ENCODE data around the genes ALOX5AP and ZAR1L.

GRCh38 chr13:30618680-30619178, 1.0 kb downstream of the USPL1 start:
- RRBS: no CpG with 5 or more reads among the region's 3 CpGs

GRCh38 chr13:30668292-30668802, 50.6 kb downstream of the USPL1 start:
- RRBS: no CpG with 5 or more reads among the region's 7 CpGs

GRCh38 chr13:30697572-30698014, 37.8 kb upstream of the ALOX5AP start:
- RRBS: no CpG with 5 or more reads among the region's 8 CpGs

- RRBS: no CpG with 5 or more reads among the region's 6 CpGs
Observed at GRCh38 chr13:30735209-30735830, at the start of gene ALOX5AP. ALOX5AP (plus strand) TSS chr13:30735543.

GRCh38 chr13:30745932-30746316, 10.6 kb downstream of the ALOX5AP start:
- RRBS: no CpG with 5 or more reads among the region's 7 CpGs

DNA sequence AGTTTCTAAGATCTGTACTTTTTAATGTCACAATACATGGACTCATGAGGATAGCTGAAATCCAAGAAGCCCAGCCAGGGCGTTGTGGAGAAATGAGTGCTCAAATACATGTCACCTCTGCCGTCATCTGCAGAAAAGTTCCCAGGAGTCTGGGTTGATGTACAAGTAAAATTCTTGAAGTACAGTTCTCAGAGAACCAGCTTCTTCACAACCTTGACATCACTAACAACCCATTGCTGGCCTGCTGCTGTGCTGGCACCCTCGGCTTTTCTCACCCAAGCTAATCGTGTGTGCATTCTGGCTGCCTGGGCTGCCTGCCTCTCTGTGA, 50.7 kb upstream of the MEDAG start:
- RRBS: no CpG with 5 or more reads among the region's 4 CpGs

- RRBS: no CpG with 5 or more reads among the region's 33 CpGs
Observed at GRCh38 chr13:30862595-30863752, 43.1 kb upstream of the MEDAG start.

GRCh38 chr13:30868756-30869220, 37.3 kb upstream of the MEDAG start:
- RRBS: no CpG with 5 or more reads among the region's 2 CpGs

GRCh38 chr13:31200657-31201016, 862 bp downstream of the B3GLCT start:
- RRBS: 1% methylated on average over 13 of the region's 32 CpGs

GRCh38 chr13:31372253-31372607, 172.5 kb downstream of the B3GLCT start:
- RRBS: no CpG with 5 or more reads among the region's 3 CpGs

DNA sequence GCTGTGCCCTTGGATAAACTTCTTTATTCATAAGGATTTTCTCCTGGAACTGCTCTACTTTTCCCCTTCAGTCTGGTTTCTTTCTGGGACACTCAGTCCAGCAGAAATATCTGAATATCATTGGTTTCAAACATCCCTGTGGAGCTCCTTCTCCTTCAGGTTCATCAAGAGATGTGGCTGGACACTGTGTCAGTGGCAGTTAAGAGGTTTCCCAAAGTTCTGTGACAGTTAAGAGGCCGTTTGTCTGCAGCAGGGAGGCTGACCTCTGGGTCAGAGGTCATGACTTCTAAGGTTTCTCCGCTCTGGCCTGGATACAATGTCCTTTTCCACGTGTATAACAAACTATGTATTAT, 174.8 kb downstream of the B3GLCT start:
- RRBS: no CpG with 5 or more reads among the region's 3 CpGs

DNA sequence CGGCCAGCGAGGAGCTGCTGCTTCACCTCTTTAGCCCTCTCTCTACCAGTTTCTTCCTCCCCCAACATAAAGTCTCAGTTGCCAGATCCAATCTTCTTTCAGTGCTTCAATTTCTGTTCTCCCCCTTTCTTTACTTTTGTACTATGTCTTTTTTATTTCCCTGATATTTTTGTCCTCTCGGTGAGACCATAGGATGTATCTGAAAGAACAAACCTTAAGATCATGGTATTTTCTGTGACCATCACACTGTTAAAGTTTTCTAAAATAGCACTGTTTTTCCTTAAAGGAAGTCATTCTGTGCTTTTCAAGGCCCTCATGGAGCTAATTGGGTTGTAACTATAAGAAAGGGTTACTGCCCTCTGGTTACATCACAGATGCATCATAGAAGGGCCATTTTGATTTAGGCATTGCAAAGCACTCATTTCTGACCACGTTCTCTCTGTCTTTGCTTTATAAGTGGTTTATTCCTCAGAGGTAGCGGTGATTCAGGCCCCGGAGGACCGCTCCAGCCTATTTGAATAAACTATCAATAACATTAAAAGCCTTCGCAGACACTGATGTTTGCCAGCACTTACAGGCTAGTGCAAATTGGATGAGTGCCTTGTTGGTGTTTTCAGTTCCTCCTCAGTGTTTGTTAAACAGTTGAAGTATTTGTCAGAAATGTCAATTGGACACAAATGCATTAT, 120.0 kb downstream of the RXFP2 start:
- RRBS: no CpG with 5 or more reads among the region's 8 CpGs

GRCh38 chr13:31896278-31896733, 135.3 kb upstream of the FRY start:
- RRBS: no CpG with 5 or more reads among the region's 2 CpGs

- RRBS: no CpG with 5 or more reads among the region's 2 CpGs
Observed at GRCh38 chr13:31983580-31984084, 47.9 kb upstream of the FRY start.

- RRBS: no CpG with 5 or more reads among the region's 5 CpGs
Observed at GRCh38 chr13:32206031-32206775, 109.0 kb downstream of the ZAR1L start.

DNA sequence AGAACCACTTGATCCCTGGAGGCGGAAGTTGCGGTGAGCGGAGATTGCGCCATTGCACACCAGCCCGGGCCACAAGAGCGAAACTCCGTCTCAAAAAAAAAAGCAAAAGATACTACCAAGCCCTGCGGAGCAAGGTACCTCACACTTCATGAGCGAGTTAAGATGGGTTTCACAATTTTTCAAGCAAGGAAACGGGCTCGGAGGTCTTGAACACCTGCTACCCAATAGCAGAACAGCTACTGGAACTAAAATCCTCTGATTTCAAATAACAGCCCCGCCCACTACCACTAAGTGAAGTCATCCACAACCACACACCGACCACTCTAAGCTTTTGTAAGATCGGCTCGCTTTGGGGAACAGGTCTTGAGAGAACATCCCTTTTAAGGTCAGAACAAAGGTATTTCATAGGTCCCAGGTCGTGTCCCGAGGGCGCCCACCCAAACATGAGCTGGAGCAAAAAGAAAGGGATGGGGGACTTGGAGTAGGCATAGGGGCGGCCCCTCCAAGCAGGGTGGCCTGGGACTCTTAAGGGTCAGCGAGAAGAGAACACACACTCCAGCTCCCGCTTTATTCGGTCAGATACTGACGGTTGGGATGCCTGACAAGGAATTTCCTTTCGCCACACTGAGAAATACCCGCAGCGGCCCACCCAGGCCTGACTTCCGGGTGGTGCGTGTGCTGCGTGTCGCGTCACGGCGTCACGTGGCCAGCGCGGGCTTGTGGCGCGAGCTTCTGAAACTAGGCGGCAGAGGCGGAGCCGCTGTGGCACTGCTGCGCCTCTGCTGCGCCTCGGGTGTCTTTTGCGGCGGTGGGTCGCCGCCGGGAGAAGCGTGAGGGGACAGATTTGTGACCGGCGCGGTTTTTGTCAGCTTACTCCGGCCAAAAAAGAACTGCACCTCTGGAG, at the start of gene ZAR1L:
TSS of gene ZAR1L (minus strand) at position 603 of the 904 bp plus-strand sequence.
- RRBS: no CpG with 5 or more reads among the region's 54 CpGs

- RRBS: no CpG with 5 or more reads among the region's 1 CpG
Observed at GRCh38 chr13:32629990-32630289, 43.7 kb downstream of the PDS5B start.

GRCh38 chr13:32764330-32764986, 178.2 kb downstream of the PDS5B start:
- RRBS: no CpG with 5 or more reads among the region's 3 CpGs

GRCh38 chr13:32780429-32780693, 194.1 kb downstream of the PDS5B start:
- RRBS: no CpG with 5 or more reads among the region's 3 CpGs

- RRBS: no CpG with 5 or more reads among the region's 4 CpGs
Observed at GRCh38 chr13:33090643-33091167, 74.5 kb downstream of the KL start.

All from retinal pigment epithelial cell (primary cell).